RPMI7951 (cell line): ENCODE data around the gene TRIM13.

GRCh38 chr13:48542200-48542504 is 9.3 kb upstream of the RCBTB2 start:
- RAMPAGE, long total RNA, result no peak

GRCh38 chr13:48586373-48586880 is 53.5 kb upstream of the RCBTB2 start:
- RAMPAGE, long total RNA, result no peak

DNA sequence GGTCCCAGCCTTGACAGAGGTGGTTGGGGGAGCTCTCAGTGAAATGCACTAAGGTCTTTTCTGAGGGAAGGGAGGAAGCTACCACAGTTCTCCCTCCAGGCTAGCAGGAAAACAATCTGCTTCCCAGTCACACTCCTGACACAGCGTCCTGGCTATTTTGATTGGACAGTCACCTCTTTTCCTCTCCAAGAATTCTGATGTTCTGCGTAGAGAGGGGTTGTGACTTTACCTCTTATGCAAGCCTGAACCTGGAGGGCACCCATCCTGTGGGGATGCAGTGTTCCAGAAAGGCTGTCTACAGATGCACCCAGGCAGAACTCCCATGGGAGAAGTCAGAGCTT is 128.8 kb downstream of the CYSLTR2 start:
- RAMPAGE, long total RNA, result no peak

- RAMPAGE, long total RNA, result no peak
These were observed 73.3 kb upstream of the FNDC3A start for GRCh38 chr13:48902400-48902828.

- RAMPAGE, long total RNA, result no peak
These were observed 100.4 kb upstream of the MLNR start for GRCh38 chr13:49119218-49120686.

DNA sequence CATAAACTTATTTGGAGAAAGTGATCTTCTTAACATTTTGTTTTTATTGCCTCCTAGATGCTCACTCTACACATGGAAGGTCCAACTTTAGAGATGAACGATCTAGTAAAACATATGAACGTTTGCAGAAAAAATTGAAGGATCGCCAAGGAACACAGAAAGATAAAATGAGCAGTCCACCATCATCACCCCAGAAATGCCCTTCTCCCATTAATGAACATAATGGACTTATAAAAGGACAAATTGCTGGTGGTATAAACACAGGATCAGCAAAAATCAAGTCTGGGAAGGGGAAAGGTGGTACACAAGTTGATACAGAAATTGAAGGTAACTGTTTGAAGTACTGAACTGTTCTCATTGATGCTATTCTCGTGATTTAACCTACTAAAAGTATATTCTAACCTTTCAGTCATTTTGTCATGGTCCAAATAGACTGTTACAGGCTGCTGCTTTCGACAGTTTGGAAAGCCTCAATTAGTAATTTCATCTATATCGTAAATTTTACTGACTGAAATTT is 83.8 kb upstream of the MLNR start:
- RAMPAGE, long total RNA, result no peak

GRCh38 chr13:49214773-49215439 is 5.2 kb upstream of the MLNR start:
- RAMPAGE, long total RNA, result no peak

DNA sequence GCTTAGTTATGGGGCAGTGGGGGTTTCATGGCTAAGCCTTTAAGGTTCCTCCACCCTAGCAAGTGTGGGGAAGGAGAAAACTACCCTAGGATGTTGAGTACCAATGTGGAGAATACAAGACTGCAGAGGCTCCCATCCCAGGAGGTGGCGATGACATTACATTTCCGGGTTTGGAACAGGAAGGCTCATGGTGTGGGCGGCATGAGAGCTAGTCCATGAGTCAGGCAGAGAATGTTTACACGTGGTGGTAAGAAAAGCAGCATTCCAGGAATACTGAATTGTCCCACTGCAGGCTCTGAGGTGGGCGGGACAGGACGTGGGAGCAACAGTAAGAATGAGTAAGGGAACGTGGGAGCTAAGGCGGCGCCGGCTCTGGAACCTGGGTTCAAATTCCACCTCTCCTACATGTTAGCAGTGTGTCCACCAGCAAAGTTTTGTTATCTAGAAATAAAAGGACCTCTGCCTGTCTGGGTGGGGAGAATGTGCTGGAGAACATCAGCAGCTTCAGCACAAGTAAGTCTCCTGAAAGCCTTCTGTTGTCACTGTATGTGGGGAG is 66.2 kb downstream of the CDADC1 start:
- RAMPAGE, long total RNA, result no peak

- RAMPAGE, long total RNA, result no peak
These were observed 46.6 kb downstream of the CAB39L start for GRCh38 chr13:49397281-49397682.

DNA sequence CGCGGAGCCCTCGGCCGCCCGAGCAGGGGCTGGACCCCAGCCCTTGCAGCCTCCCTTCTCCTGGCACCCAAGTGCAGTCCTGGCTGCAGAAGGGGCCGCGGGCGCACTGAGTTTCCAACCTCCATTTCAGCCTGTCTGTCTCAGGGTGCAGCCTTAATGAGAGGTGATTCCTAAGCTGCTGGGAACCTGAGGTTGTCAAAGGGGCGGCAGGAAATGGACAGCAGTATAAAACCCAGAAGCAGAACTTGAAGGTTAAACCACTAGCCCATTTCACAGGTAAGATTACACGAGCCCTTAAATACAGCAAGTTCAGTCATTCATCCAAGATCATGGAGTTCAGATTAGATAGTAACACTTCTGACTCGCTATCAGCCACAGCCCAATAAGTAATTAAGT is 506 bp downstream of the SETDB2 start:
- RAMPAGE, long total RNA, result no peak

DNA sequence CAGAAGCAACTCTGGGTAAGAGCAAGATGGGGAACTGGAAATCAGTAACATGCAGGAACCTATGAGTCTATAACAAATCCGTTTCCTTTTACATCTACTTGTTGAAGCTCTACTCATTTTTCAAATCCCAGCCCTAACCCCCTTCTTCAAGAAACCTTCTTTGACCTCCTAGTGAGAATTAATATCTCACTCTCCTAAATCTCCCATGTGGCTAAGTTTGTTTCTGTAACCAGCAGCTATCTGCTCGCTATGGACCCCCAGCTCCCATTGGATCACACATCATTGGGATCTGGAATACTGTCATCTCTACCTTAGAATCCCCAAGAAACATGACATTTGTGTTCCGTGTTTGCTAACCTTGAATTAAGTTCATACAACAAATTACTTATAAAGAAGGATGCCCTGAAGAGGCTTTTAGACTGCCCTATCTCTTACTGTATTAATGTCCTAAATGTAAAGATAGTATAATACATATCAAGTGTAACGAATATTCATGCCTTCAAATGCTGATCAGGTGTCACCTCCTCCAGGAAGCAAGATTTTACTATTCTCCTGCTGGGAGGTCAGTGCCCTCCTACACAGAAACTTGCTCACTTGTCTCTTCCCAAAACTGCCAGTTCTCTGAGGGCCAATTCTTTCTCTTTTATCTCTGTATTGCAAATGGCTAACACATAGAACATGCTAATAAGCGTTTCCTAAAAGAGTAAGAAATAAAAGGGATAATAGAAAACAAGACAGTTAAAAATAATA is 19.3 kb downstream of the EBPL start:
- RAMPAGE, long total RNA, result no peak

DNA sequence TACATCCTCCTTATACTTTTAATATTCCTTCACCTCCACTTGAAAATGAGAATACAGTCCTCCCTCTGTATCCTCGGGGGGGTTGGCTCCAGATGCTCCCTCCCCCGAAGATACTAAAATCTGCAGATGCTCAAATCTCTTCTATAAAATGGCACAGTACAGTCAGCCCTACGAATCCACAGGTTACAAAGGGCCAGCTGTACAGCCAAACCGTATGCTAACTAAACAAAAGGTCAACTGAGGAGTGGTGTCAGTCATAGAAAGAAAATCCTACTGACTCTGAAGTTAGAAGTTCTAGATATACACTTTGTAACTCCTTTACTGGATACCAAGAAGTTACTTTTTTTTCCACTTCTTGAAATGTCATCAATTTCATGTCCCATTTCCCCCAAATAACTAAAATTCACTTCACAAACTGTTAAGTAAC is 9.1 kb downstream of the KPNA3 start:
- RAMPAGE, long total RNA, result no peak

DNA sequence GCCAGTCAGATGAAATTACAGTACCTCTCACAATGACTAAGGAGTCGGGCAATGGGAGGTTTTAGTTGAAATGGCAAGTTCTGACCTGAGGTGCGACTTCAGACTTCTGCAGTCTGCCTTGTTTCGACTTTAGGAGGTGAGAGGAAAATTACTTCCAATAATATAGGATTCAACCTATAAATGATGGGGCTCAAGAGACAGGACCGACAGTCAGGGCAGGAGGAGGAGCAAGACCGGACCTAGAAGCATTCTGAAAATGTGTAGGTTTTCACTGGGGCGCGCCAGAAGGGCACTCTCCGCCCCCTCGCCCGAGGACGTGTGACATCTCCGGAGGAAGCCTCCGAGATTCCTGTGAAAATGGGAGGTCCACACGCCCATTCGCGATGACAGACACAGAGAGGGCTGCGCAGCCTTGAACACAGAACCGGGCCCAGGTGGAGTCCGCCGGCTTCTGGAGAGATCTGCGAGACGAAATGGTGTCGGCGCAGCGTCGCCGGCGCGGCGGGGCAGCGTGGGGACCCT is 547 bp downstream of the SPRYD7 start:
- RAMPAGE, long total RNA, result no peak

- RAMPAGE, long total RNA, result no peak
These were observed at the start of gene TRIM13 for GRCh38 chr13:49996945-49997804. Gene TRIM13 (plus strand): TSS chr13:49997042.

- RAMPAGE, long total RNA, result no peak
These were observed 3.1 kb upstream of the KCNRG start for GRCh38 chr13:50011991-50012641.

DNA sequence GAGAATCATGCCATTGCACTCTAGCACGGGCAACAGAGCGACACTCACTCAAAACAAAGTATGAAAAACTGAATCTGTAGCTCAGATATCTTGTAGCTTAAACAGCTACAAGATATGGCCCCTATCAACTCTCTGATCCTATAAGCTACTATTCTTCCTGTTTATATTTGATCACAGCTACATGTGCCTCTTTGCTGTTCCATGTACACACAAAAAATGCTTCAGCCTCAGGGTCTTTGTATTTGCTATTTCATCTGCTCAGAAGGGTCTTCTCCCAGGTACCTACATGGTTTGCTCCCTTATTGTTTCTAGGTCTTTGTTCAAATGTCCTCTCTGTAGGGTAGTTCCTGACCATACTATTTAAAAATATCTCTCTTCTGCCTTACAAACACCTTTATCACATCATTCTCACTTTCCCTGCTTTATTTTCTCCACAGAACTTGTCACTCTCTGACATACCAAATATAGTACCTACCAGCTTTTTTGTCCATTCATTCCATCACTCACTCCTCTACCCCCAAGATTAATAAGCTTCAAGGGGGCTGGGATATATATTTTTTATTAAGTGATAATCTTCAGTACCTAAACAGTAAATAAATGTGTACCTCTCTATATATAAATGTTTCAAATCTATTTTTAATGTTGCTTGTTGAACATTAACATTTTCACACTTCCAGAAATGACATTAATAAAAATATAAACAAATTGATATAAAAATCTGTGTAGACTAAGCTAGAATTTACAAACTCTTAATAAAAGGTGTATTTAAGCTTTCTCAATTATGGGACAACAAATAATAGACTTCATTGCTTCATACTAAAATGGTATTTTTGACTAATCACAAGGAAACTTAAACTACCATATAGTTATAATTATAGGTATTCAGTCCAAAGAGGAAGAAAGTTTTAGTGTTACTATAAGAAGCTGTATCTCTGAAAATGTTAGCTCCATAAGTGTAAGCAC is 27.9 kb downstream of the KCNRG start:
- RAMPAGE, long total RNA, result no peak

- RAMPAGE, long total RNA, result no peak
These were observed 67.4 kb downstream of the KCNRG start for GRCh38 chr13:50082436-50083243.

GRCh38 chr13:50208741-50209465 is 193.7 kb downstream of the KCNRG start:
- RAMPAGE, long total RNA, result no peak

- RAMPAGE, long total RNA, result no peak
These were observed 331.5 kb downstream of the DLEU7 start for GRCh38 chr13:50511864-50512471.

DNA sequence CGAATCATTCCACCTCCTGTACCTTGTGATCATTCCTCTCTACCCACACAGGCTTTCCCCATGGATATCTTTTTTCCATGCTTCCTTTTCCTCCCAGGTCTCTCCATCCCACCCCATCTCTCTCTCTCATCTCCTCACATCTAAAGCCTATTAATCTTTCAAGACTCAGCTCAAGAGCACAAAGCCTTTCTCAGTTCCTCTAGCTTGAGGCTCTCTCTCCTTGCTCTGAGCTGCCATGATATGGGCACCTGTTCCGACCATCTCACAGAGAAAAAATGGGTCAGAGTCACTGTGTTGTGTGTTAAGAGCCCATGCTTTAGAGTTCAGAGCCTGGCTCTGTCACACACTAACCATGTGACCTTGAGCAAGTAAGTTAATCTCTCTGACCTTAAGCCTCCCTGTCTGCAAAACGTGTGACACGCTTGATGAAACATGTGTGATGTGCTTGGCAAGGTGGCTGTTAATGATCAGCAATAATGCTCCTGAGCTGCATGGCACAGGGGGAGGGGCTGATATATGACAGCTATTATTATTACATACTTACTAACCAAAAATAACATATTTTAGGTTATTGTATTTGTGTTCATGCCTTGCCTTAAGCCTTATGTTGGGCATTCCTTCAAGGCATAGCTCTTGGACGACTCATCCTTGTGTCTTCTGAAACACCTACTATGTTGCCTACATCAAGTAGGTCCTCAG is 245.1 kb downstream of the DLEU7 start:
- RAMPAGE, long total RNA, result no peak